ENCODE results near the genes GDF2, FAM170B, TMEM273, DRGX and SLC18A3.

DNA sequence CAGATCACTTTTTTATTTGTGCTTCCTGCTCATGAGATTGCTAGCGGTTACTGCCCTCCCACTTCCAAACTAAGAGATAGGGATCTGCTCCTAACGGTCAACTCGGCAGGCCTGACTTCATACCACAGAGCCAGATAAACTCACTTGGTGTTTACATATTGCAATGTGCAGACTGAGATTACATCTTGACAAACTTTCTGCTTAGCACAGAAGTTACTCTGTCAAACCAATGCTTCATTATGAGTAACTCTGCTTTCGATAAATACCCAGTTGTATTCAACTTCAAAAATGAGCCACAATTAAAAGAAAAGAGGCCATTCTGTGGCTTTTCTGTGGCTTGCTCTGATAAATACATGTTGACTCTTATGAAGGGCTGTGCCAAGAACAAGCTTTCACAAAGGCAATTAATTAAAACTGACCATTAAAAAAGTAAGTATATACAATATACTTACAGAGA lies 64.5 kb downstream of the MARCHF8 start:
- PRO-cap: no peak

DNA sequence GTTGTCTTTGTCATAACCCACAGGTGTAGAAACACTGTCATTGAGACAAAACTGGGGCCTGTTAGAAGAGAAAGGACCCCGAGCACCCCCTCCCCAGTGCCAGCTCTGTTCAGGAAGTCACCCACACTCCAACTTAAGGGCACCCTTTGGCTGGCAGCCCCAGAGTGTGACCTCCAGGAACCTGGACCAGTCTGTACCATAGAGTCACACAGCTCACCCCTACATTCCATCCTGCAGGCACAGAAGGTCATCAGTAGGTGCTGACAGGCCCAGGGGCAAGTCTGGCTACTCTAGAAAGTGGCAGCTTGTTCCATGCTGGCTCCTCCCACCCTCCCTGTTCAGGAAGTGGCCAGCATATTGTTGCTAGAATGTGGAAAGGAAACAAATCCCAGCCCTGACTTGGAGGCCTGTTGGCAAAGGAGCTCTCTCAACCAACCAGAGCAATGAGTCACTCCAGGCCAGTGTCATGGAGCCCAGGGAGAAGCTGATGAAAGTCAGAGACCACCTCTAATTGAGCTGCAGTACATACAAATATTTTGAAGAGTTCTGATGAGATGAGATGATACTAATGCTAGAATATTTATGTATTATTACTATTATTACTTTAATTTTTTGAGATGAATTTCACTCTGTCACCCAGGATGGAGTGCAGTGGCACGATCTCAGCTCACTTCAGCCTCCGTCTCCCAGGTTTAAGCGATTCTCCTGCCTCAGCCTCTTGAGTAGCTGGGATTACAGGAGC lies 3.3 kb upstream of the NCOA4 start:
- PRO-cap: no peak

- PRO-cap: no peak
These were observed 18.7 kb downstream of the SYT15 start for GRCh38 chr10:46597523-46598217.

GRCh38 chr10:47082315-47082768 lies 171.1 kb downstream of the PTPN20 start:
- PRO-cap: no peak

GRCh38 chr10:47145533-47145767 lies 154.5 kb upstream of the GDF10 start:
- PRO-cap: no peak

- PRO-cap: no peak
These were observed at the start of gene GDF2 for GRCh38 chr10:47322245-47322784. TSS of gene GDF2 (plus strand) at chr10:47322454.

DNA sequence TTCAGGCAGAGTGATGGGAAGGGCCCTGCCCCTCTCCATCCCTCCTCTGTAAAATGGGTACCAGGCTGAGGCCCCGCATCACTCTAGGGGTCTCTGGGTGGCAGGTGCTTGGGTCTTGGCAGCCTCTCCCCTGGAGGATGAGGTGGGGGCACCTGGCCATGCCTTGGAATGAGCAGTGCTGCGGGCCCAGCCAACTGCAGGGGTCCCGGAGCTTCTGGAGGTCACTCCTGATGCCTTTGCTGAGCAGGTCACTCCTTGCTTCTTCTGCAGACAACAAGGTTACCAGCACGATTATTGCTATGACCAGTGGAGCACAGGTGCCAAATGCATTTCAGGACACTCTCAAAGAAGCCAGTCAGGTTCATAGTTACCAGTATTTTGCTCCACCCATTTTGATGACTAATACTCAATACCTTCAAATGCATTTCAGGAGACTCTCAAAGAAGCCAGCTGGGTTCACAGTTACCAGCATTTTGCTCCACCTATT lies 22.5 kb upstream of the ZNF488 start:
- PRO-cap: no peak

- PRO-cap: no peak
These were observed 19.7 kb downstream of the SYT15B start for GRCh38 chr10:47743575-47744242.

DNA sequence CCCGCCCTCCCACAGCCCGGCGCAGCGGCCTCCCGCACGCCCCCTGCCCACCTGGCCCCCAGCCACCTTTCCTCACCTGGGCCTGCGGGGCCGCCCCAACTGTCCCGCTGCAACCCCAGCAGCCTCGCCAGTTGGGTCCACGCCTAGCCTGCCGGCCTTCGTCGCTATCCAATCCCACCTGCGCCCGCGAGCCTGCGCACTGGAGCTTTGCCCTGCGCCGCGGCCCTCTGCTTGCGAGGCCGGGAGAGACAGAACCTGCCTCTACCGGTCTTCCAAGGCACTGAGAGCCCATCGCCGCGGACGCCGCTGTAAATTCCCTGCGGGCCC lies 134.2 kb downstream of the FRMPD2 start:
- PRO-cap: no peak

DNA sequence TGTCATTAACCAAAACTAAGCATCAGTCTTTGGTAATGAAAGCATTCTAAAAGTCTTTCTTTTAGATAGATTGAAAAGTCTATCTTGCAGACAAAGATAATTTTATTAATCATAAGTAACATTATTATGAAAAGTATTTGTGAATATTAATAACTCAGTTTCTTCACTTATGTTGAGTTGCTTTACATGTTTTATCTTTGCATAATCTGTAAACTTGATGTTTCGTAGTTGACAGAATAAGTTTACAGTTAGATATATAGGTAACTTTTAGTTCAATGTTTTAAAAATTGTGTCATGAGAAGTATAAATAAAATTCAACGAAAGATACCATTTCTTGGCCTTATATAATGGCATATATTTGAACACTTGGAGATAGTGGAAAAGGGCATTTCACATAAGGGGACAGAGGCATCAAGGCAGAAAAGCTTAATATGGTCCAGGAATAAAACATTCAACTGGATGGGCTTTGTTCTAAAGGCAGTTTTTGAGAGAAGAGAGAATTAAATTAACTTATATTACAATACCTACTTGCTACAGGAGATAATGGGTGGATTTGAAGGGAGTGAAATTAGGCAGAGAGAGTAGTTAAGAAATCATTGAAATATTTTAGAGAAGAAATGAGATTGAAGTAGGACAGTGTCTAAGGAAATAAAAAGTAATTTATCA lies 61.1 kb downstream of the MAPK8 start:
- PRO-cap: no peak

DNA sequence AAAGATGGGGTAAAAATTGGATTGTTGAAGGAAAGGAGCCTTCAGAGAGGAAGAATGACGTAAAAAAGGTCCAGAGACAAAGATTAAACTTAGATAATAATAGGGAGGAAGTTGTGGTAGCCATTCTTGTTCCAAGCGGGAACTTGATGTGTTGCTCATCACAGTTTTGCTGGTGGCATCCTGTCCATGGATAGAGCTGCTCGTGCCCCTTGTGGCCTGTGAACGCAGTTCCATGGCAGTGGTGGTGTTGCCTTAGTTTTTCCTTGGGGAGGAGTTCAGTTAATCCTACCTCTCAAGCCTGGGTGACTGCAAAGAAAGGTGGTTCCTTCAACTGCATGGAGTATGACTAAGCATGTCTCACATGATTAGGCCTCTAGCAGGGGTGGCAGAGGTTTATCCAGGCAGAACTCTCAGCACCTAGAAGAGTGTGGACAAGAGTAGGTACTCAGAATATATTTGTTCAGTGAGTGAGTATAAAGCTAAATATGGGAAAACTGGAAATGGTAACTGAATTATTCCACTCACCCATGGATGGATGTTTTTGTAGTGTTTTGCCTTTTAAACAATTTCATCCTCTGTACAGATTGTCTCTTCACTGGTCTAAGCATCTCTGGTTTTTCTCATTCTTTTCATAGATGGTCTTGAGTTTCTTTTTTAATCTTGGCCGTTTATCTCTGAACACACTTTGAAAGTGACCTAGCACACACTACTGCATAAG lies 99.8 kb downstream of the MAPK8 start:
- PRO-cap: no peak

DNA sequence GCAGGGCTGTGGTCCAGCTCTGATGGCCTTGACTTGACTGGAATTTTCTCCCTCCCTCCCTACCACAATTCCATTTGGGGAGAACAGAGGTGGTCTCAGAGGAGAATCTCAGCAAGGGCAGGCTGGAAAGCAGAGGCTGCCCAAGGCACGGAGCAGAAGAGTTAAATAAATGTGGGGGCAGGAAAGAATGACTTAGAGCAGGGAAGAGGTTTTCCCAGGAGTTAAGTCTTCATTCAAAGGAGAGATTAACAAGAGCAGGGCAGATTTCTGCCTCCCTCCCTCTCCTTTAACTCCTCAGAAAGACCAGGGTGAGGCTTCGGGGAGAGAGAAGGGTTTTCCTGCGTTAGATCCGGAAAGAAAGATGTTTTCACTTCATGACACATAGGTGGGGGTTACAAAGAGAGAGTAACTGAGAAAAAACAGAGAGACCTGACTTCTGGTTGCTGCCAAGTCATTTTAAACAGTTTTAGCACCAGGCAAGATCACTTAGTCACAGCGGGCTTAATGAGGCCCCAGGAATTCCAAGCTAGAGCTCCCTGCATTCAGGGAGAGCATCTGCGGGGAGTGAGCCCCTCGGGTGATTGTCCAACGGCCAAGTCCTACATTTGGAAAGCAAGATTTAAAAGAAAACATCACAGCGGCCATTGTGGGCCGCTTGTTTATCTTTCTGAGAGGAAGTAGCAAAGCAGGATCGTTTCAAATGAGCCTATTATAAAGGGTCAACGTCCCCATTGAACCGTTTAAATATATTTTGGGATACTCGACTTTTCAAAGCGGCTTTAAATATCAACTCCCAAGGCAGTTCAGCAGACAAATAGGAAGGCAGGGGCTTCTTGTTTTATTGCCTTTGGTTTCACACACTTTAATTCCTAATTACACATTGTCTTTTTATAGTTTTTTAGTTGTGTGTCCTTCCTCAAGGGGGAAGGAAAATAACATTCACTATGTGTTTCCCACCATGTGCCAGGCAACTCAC lies 78.5 kb downstream of the ARHGAP22 start:
- PRO-cap: no peak

DNA sequence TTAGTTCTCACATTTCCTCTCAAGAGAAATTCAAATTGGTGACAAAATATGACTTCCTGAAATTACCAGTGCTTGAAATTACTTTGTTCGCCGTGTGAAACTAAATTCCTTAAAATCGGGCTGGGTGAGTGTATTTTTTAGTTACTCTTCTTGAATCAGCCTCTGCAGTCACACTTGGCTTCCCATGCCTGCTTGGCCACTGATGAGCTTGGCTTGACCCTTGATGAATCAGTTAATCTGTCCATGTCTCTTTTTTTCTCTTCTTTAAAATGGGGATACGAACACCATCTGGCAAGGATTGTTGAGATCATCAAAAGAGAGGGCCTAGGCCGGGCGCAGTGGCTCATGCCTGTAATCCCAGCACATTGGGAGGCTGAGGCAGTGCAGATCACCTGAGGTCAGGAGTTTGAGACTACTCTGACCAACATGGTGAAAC lies 19.0 kb upstream of the ARHGAP22 start:
- PRO-cap: unidirectional peak, plus-strand start at position 140 of the sequence

DNA sequence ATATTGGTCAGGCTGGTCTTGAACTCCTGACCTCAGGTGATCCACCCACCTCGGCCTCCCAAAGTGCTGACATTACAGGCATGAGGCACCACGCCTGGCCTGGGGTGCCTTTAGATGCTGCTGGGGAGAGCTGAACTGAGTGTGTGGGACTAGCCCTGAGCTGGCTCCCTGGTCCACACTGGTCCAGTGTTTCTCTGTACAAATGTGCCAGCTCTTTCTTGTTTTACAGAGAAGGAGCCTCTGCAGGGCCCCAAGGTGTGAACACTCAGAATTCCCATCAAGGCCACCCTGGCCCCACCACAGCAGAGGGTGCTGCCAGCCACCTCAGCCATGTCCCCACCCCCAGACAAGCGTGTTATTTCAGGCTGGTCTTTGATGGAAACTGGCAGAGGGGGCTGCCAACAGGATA lies 68.4 kb upstream of the LRRC18 start:
- PRO-cap: no peak

DNA sequence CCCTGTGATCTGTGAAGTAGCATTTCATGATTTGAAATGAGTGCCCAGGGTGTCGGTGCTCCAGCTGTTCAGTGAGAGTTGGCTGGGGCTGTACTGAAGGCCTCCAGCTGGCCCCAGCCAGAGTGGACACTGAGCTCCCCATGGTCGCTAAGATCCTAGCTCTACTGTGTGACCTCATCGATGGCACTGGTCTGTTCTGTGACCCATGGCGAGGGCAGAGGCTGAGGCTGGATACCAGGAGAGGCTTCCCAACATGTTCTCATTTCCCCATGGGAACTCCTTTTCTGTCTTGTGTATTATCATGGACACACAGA lies at the start of gene FAM170B:
Gene FAM170B, minus strand, starts transcription at position 131 of the 314 bp plus-strand sequence.
- PRO-cap: no peak

DNA sequence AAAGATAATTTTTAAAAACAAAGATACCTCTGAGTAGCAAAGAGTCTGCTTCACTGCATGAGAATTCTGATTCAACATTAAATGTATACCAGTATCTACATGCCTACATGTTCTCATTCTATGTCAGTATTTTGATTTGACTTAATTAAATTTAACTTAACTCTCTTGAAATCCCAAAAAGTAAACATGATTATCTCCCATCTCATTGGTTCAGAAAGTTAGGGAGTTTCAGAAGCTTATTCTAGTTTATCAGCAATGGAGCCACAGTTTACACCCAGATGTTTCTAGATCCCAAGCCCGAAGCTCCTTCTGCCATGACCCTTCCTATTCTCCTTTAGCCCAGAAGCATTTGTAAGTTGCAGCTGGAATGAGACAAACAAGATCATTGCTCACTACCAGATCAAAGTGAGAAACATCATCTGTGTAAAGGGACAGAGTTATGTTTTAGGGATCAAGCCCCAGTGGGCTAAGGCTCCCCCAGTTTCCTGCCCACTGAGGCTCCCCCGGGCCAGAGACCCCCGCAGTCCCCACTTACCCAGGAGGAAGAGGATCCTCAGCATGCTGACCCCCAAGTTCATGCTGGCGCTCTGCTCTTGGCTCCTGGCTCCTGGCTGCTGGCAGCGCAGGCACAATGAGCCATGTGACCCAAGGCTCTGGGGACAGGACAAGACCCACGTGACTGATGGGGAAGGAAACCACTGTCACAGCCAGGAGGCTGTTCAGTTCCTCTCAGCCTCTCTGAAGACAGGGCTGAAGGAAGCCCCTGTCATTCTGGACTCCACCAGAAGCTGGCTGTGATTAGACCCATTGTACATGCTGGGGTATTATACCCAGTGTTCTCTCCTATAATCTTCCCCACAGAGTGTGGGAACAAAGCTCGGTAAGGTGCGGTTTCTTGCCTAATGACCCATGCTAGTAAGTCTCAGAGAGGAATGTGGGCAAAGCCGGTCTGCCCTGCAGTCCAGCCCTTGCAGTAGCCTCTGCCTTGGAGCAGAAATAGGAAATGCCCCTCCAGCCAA lies at the start of gene TMEM273:
Gene TMEM273, minus strand, starts transcription at position 633 of the 1,019 bp plus-strand sequence.
- PRO-cap: bidirectional peak, plus-strand start at position 718 of the sequence, minus-strand start at position 633 of the sequence

DNA sequence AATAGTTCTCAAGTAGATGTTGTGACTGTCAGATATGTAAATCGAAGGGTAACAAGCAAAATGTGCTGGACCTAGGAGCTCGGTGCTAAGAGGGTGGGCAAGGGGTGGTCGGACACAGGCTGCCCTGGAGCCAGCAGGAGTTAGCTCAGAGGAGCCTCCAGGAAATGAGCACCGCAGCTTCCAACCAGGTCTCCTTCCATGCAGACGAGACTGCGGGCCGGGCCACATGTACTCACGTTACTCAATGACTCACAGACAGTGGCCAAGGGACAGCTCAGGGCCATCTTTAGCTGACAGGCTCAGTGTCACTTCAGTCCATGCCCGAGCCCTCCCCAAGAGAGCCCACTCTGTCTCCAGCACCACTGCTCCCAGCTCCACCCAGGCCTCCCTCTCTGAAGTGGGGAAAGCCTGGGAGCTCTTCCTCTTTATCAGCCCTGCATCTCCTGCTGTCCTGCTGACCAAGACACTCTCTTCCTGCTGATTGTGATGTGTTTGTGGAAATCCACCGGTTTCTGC lies 37.2 kb upstream of the TMEM273 start:
- PRO-cap: no peak

- PRO-cap: no peak
These were observed 35.9 kb downstream of the DRGX start for GRCh38 chr10:49359879-49360495.

GRCh38 chr10:49395287-49396462 lies at the start of gene DRGX:
TSS of gene DRGX (minus strand) at chr10:49396089.
- PRO-cap: no peak

DNA sequence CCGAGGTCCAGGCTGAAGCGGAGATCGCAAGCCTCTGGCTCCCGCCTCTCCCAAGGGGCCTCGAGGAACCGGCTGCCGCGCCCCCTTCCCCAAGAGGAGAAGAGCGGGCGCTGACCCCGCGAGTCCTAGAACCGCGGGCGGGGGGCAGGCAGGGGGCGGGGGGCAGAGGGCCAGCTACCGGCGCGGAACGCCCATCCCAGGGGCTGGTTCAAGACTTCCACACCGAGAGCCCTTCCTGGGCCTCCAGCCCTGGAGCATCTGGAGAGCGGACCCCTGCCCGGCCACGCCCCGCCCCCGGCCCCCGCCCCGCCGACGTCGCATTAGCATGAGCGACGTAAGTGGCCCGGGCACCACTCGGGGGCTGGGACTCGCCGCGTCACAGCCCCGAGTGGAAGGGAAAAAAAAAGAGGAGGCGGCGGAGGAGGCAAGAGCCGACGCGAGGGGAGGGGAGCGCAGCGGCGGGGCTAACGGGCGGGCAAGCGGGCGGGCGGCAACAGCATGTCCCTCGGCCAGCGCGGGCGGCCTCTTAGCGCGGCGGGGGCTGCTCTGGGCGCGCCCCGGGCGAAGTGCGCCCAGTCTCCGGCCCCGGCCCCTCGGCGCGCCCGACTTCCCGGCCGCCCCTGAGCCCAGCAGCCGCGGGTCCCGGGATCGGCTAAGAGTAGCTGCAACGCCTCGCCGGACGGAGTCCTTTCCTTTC lies at the start of gene SLC18A3:
Gene SLC18A3, plus strand, starts transcription at position 427 of the 697 bp plus-strand sequence.
- PRO-cap: no peak